Metastatic Breast Carcinoma in the Brain (tissue), 10 donors: ENCODE measurements around a stretch of chr11.

- PRO-cap, 10 experiments: no peak in any of the 10 experiments
These were observed 200.2 kb upstream of the E2F8 start for GRCh38 chr11:19440874-19441498.

GRCh38 chr11:19442039-19442857 is 201.5 kb upstream of the E2F8 start:
- PRO-cap, 10 experiments: no peak in any of the 10 experiments

- PRO-cap, 10 experiments: no peak in any of the 10 experiments
These were observed 1.1 kb downstream of the NAV2 start for GRCh38 chr11:19713545-19714268.

DNA sequence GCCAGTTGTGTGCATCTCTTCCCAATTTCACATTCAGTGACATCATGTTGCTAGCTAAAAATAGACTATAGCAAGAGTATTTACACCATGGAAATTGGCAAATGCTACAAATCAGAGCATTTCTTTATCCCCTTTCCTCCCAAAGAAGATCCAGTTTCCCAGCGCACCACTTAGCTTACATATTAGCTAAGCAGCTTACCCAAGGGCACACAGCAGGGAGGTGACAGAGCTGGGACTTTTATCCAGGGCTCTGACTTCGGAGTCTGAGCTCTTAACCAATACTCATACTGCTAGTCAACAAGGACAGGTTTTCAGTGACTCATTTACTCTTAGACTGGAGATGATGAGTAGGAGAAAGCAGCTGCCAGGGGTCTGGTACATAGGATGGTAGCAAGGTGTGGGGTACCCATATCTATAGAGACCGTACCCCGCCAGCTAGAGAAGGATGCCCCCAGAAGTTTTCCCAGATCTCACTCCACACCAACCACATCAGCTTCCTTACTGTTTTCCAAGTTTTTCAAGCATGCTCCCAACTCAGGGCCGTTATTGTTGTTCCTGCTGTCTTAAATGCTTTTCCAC is 38.5 kb downstream of the NAV2 start:
- PRO-cap, 10 experiments: no peak in any of the 10 experiments

DNA sequence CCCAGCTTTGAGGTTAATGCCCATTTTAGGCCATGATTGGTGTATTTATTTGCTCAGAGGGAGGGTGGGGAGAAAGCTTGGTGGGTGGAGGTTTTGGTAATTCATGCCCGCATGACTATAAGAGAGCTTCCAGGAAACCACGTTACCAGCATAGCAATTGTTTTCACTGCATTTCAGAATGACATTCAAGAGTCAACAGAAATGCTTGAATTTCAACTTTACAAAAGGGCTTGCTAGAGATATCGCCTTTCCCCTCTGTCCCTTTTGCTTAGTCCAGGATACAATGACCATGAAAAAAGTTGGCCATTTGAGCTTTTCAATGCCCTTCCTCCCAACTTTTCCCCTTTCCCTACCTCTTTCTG is 41.2 kb downstream of the NAV2 start:
- PRO-cap, 10 experiments: peak in 3 of 10 experiments; most common plus-strand start position 120 of the sequence (in 2)

DNA sequence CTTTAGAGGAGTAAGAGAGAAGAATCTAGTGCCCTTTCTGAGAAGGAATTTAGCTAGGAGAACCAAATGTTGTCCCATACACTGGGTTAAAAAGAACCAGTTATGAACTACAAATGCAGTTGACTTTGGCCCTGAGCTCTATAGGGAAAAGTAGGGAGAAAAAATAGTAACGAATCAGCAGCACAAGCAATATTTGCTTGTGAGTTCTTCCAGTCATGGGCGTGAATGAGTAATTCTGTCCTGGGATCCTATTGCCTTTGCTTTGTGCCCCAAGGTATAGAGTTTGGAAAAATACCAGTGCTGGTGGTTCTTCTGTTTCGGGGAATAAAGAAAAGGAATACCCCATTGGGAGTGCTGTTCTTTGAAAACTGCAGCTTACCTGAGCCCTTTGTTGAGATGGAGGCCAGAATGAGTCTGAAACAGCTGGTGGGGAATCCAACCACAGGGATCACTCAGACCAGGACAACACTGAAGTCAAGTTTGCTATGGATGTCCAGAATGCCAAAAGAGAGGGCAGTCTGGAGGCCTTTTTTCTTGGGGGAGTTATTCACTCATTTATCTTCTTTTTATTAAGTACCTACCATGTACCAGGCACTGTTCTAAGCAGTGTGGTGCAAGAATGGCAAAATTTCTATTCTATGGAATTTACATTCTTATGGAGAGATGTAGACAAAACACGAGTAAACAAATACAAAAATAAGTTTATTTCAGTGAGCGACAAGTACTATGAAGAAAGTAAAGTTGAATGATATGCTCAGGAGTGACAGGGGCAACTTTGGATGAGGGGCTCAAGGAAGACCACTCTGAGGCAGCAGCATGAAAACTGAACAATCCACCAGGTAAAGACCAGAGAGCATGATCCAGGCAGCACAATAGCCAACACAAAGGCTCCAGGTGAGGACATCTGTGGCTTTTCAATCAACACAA is 48.3 kb downstream of the NAV2 start:
- PRO-cap, 10 experiments: no peak in any of the 10 experiments

GRCh38 chr11:19827673-19828117 is 115.1 kb downstream of the NAV2 start:
- PRO-cap, 10 experiments: no peak in any of the 10 experiments

GRCh38 chr11:19829604-19829928 is 116.9 kb downstream of the NAV2 start:
- PRO-cap, 10 experiments: no peak in any of the 10 experiments

DNA sequence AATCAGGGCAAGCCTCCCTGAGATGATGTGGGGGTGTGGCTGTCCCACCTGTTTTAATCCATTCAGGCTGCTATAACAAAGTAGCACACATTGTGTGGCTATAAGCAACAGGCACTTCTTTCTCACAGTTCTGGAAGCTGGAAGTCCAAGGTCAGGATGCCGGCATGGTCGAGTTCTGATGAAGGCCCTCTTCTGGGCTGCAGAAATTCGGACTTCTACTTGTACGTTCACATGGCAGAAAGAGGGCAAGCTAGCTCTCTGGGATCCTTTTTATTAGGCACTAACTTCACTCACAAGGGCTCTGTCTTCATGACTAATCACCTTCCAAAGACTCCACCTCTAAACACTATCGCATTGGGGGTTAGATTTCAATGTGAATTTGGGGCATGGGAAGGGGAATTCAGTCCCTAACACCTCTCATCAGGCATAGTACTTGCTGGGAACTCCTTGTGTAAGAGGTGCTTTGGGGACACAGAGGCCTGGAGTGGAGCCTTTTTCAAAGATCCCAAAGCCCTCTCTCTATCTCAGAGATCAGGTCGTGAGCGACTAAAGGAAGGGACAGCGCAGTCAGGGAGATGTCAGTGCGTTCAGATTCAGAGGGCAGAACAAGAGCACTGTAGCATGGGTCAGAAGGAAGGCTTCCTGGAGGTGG is 158.3 kb downstream of the DBX1 start:
- PRO-cap, 10 experiments: no peak in any of the 10 experiments

DNA sequence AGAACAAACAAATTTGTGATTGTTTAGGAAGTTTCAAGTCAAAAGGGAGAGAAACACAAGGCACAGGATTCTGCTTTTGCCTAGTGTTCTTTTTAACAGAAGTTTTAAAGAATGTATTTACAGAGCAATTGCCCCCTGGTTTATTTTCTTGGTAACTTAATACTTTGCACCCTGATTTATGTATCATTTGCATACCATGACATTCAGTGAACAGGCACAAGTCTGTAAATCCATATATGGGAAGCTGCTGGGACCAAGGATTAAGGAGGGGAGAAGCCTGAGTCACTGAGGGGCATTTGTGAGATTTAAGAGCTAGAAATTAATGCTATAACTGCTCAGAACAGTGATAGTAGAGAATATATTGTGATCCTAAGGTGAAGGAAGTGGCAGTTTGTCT is 103.1 kb downstream of the DBX1 start:
- PRO-cap, 10 experiments: no peak in any of the 10 experiments

DNA sequence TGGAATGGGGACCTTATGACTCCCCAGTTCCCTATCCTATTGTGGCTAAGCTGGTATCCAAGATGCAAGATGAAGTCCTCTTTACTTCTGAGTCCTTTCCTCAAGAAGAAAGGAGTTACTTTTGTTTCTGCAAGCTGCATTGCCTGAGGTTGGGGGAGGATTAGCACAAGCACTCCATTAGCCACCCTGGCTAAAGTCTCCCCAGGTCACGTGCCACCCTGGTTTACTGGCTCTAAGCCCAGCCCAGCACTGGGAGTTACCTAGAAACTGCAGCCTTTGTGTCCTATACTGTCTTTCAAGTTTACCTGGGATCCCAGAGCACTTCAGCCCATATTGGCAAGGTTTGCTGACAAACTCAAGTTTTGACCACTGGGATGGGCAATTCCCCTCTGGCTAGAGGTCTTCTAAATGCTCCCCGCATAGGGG is 78.4 kb upstream of the DBX1 start:
- PRO-cap, 10 experiments: no peak in any of the 10 experiments

DNA sequence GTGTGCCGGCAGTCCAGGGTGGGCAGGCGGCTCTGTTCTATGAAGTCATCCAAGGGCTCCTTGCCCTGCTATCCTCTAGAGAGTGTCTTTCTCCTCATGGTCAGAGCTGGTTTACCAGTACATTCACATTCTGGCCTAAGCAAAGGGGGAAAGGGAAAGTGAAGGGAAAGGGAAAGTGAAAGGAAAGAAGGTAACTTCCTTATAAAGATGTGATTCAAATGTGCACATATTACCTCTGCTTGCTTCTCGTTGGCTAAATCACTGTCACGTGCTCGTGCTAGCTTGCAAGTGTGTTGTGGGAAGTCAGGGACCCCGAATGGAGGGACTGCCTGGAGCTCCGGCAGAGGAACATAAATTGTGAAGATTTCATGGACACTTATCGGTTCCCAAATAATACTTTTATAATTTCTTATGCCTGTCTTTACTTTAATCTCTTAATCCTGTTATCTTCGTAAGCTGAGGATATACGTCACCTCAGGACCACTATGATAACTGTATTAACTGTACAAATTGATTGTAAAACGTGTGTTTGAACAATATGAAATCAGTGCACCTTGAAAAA is 2.7 kb upstream of the HTATIP2 start:
- PRO-cap, 10 experiments: peak in 1 of 10 experiments; most common minus-strand start position 113 of the sequence (in 1)

DNA sequence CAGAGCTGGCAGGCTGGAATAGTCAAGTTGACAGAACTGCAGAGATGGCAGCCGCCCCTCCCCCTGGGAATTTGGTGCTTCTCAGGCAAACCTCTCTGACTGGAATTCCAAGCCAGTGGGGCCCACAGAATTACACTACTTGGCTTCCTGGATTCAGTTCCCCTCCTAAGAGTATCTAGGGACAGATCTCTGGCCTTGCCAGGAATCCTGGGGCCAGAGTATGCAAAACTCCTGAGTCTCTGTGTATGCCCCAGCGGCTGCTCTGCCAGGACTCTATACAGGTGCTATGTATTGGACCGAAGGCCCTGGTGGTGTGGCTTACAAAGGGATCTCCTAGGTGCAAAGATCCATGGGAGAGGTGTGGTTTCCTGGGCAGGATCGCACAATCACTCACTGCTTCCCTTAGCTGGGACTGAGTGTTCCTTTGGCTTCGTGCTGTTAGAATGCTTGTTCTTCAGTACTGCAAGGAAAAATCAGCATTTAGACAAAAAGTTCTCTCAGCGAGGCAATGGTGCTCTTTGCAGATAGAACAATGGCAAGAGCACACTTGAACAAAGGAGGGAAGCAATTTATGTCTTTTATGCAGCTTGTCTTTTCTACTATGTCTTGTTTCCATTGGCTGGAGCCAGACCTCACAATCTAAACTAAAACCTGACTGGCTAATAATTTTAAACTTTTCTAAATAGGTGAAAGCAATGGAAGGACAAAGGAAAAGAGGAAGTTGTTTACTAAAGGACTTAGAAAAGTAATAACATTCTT is 86.9 kb downstream of the PRMT3 start:
- PRO-cap, 10 experiments: no peak in any of the 10 experiments

- PRO-cap, 10 experiments: peak in 1 of 10 experiments; most common minus-strand start chr11:22193844 (in 1)
These were observed 759 bp downstream of the ANO5 start for GRCh38 chr11:22193525-22194162.

DNA sequence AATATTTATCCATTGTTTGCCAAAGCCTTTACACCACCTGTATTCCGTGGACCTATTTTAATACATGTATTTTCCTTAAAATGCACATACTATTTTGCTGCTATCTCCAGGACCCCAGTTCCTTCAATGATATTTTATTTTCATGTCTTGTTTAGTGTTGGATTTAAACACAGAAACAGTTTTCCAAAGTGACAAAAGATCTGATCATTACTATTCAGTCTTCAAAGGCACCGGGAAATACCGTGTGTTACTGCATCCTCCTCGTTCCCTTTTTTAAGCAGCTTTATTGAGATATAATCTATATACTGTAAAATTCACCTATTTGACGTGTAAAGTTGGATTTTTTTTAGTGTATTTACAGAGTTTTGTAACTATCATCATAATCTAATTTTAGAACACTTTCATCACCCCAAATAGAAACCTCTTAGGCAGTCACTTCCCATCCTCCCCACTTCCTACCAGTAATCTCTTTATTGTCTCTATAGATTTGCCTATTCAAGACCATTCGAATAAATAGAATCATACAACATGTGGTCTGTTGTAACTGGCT is 1.4 kb downstream of the ANO5 start:
- PRO-cap, 10 experiments: no peak in any of the 10 experiments

- PRO-cap, 10 experiments: no peak in any of the 10 experiments
These were observed 175.1 kb upstream of the CCDC179 start for GRCh38 chr11:23035353-23035845.

- PRO-cap, 10 experiments: no peak in any of the 10 experiments
These were observed 152.1 kb downstream of the LUZP2 start for GRCh38 chr11:24648954-24649282.

- PRO-cap, 10 experiments: peak in 3 of 10 experiments; most common minus-strand start chr11:27213472 (in 3)
These were observed 149.8 kb downstream of the CCDC34 start for GRCh38 chr11:27213023-27213793.

- PRO-cap, 10 experiments: no peak in any of the 10 experiments
These were observed 117.8 kb downstream of the CCDC34 start for GRCh38 chr11:27245160-27245617.

- PRO-cap, 10 experiments: no peak in any of the 10 experiments
These were observed 42.4 kb upstream of the CCDC34 start for GRCh38 chr11:27405205-27406055.